Pericardium fibroblast (primary cell): Measurements from ENCODE around the genes ATP1A3, GSK3A, CXCL17 and CEACAM1.

DNA sequence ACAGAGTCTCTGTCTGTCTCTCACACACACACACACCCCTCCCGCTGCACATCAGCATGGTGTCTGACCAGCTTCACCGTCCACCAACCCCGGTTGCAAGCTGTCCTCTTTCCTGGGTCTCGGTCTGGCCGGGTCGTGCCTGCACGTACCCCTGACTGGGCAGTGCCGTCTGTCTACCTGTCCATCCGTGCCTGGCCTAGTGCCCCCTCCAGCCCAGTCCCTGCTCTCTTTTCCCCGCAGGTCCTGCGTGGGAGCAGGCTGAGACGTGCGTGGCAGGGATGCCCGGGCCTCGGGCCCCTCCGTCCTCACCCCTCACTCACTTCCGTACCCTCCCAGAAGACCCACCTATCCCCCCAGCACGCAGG, 16.0 kb downstream of the ERFL start:
- RAMPAGE, long total RNA: no peak

GRCh38 chr19:41993922-41994595, at the start of gene ATP1A3:
Gene ATP1A3 (minus strand): TSS chr19:41994230.
- RAMPAGE, long total RNA: no peak

DNA sequence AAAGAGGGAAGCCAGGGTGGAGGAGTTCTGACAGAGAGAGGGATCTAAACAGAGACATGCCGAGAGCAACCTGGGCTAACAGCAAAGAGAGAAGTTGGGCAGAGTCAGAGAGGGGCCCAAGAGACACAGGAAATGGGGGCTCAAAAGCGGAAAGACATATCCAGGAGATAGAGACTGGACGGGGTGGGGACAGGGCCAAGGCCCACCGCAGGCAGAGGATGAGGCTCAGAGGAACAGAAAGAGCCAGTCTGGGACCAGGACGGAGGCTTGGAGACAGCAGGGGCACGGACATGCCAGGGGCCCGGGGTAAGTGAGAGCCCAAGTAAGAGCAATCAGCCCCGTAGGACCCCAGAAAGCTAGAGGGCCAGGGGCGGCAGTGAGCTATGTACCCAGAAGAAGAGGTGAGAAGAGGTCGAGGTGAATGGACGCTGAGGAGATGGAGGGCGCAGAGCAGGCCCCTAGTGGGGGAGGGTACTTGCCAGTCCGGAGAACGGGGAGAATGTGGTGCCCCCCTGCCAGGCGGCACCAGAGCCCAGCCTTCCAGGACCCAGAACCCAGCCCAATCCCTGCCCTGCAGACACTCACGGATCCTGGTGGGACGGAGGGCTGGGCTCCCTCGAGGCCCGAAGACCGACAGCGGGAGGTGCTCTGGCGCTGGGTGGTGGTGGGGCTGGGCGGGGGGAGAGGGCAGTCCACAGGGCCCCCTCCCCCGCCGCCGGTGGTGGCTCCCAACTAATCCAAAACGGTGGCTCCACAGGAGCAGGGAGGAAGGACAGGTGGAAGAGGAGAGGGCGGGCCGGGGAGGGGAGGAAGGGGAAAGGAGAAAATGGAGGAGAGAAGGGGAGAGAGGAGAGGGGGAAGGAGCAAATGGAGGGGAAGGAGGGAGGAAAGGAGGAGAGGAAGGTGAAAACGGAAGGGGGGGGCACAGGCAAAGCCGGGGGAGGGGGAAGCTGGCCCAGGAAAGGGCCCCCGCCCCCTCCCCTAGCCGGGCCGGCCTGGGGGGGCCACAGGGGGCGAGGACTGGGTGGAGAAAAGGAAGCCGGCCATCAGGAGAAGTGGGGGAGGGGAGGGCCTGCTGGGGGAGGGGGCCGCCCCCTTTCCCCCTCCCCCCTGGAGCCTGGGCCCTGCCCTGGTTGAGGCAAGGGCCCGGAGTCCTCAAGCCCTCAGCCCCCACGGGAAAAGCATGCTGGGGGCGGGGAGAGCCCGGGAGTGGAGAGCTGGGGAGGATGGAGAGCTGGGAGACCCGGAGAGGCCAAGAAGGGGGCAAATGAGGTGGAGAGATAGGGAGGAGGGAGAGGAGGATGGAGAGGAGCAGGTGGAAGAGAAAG, 886 bp downstream of the GRIK5 start:
- RAMPAGE, long total RNA: no peak

DNA sequence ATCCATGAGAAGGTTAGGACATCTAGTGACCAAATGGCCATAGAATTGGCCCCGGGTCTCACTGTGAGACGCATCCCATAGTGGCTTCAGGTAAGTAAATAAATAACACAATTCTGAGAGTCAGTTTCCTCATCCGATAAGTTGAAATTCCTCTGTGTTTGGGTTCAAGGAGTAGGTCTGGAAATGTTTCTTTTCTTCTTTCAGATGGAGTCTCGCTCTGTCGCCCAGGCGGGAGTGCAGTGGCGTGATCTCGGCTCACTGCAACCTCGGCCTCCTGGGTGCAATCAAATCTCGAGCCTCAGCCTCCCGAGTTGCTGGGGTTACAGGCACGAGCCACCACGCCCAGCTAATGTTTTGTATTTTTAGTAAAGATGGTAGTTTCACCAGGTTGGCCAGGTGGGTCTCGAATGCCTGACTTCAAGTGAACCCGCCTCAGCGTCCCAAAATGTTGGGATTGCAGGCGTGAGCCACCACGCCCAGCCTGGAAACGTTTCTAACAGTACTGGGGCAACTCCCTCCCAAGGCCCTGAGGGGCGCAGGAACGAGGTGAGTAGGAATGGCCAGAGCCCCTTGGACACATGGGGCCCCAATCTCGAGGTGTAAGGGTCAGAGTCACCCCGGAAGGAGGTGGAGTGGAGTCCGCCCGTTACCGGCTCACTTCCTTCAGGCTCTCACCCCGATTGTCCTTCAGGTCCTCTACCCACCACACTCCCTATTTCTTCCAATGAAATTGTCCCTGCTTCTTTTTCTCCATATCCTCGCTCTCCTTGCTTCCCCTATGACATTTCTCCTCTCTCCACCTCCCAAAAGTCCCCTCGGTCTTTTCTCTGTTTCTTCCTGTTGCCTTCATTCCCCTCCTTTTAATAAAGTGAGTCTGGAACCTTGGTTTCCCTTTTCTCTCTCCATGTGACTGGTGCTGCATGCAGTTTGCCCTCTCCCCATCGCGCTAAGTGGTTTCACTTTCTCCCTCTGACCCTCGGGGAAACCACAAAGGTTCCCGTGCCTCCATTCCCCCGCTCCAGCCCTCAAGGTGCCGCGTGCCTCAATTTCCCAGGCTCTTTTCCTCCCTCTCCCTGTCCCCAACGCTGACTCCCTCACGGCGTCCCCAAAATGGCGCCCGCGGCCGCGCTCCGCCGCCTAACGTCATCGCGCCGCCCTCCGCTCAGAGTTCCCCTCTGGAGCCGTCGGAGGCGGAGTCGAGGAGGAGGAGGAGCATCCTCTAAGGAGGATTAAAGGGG, 846 bp upstream of the ZNF574 start:
- RAMPAGE, long total RNA: no peak

- RAMPAGE, long total RNA: no peak
Observed at GRCh38 chr19:42114410-42114953, 17.8 kb downstream of the POU2F2 start.

DNA sequence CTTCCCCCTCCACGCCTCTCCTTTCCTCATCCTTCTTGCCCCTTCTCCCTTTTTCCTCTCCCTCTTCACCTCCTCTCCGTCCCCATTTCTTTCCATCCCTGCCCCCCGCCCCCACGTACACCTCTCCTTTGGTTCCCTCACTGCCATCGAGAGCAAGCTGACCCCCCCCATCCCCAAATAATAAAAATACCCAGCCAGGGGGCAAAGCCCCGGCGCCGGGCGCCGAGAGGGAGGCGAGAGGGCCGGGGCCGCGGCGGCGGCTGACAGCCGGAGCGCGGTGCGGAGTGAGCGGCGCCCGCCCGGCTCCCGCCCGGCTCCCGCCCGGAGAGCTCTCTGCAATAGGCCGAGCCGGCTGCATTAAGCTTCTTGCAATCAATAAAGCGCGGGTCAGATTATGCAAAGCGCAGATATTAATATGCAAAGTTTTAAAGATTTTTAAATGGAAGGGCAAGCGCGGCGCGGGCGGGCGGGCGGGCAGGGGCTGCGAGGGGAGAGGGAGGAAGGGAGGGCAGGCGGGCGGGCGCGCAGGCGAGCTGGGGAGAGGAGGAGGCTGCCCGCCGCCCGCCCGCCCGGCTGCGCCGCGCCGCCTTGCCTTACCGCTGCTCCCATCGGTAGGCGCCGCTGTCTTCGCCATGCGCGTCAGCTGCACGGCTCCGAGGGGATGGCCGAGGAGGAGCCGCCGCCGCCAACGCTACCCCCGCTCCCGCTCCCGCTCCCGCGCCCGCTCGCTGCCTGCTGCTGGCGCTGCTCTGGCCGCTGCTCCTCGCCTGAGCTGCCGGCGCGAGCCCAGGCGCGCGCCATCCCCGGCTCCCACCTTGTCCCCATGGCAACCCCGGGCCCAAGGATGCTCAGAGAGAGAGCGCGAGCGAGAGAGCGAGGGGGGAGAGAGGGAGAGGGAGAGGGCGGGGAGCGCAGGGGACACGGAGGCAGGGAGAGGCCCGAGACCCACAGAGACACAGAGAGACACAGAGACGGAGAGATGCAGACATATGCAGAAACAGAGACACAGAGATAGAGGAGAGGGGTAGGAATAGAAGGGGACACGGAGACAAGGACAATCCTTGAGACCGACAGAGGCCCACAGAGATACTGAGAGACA, 40.6 kb downstream of the DEDD2 start:
- RAMPAGE, long total RNA: no peak

DNA sequence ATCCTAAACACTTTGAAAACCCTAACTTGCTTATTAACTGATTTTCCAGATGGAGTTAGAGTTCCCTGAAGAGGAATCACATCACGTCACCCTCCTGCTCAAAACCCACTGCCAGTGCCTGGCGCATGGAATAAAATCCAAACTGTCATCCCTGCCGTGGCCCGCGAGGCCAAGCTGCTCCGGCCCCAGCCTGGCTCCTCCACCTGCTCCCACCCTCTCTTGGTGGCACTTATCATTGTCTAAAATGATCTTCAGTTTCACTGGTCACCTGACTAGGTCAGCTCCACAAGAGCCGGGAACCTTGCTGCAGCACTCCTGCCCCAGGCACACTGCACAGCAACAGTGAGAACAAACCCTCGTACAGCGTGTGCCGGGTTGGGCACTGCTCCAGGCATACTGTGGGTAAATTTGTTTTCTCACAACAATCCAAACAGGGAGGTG, 9.0 kb downstream of the DEDD2 start:
- RAMPAGE, long total RNA: no peak

DNA sequence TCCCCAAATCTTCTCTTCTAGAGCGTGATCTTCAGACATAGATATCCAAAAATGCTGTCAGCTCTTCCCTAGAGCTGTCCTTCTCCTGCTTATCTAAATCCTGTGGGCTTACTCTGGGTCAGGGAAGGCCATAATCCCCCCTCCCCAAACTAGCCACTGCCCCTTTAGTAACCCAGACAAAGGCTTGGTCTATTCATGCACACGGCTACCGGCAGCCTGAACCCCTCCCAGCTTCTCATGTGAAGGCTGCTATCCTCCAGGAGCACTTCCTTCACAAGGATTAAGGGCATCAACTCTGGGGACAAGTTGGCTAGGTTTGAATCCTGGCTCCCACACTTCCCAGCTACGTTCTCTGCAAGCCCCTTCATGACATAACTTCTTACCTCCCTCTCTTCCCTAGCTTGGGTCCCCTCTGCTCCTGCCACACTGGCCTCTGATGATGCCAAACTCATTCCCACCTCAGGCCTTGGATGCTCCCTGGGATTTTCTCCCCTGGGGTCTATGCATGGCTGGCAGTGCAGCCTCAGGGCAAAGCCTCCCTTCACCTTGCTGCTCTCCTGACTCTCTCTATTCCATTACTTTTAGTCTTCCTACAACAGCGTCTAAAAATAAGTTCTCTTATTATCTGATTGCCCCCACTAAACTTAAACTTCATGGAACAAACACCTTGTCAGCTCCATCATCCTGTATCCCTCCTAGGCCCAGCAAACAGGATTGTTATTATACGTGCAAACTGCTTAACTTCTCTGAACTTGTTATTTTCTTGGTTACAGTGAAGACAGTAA, 1.7 kb downstream of the DEDD2 start:
- RAMPAGE, long total RNA: no peak

GRCh38 chr19:42216801-42217624, 464 bp downstream of the DEDD2 start:
- RAMPAGE, long total RNA: no peak

- RAMPAGE, long total RNA: no peak
Observed at GRCh38 chr19:42242479-42243404, at the start of gene GSK3A. Gene GSK3A (minus strand): TSS chr19:42242602.

DNA sequence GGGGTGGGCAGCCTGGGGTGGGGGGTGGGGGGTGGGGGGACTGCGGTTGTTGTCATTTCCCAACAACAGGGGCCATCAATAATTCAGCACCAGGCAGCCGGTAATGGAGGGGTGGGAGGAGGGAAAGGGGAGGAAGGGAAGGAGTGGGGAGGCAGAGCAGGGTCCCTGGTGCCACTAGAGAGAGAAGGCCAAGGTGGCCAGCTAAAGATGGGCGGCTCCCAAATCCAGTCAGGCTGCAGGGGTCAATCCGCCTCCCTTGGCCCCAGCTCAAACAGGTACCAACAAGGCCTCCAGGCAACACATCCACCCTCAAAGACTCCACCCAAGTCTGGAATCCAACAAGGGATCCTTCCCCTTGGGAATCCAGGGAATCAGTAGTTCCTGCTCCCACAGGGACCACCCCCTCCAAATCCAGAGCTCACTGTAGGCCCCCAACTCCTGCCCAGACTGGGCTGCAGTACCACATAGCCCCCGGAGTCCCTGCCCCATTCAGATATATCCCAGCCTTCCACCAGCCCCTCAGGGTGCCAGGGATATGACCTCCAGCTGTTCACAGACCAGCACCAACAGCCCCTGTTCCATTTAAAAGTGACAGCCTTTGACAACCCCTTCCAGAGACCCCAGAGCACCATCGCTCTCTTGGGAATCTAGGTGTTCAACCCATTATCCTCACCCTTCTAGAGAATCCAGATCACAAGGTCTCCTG, 3.3 kb downstream of the ERF start:
- RAMPAGE, long total RNA: no peak

DNA sequence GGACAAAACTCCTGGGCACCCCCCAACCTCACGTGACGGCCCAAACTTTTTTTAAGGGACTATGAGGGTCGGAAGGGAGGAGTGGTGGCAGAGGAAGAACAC, 2.0 kb downstream of the ERF start:
- RAMPAGE, long total RNA: no peak

GRCh38 chr19:42253207-42254239, 1.4 kb downstream of the ERF start:
- RAMPAGE, long total RNA: no peak

- RAMPAGE, long total RNA: no peak
Observed at GRCh38 chr19:42255718-42256665, 1.1 kb upstream of the ERF start.

DNA sequence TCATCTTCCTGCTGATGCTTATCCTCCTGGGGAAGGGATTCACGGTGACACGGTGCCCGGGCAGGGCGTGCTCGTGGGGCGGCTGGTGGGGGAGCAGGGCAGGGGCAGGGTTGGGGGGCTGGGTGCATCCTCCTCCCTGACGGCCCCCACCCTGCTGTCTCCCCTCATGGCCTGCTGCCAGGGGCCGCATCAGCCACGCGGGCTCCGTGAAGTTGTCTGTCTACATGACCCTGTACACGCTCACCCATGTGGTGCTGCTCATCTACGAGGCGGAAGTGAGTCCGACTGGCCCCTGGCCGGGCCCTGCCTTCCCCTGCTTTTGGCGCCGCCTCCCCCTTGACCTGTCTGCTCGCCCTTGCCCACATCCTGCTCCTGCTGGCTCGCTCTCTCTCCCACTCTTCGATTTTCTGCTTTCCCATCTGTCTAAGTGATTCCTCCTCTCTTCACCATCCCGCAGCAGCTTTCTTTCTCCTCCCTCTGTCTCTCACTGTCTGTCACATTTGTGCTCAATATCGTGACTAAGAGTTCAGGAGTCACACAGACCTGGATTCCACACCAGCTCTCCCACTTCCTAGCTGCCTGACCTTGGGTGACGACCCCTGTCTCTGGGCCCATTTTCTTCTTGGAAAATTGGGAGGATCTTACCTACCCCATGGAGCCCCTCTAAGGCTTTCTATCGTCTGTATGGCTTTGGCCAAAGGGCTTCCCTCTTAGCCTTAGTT, 3.7 kb downstream of the TMEM145 start:
- RAMPAGE, long total RNA: no peak

GRCh38 chr19:42369866-42370652, 20.0 kb downstream of the CNFN start:
- RAMPAGE, long total RNA: no peak

DNA sequence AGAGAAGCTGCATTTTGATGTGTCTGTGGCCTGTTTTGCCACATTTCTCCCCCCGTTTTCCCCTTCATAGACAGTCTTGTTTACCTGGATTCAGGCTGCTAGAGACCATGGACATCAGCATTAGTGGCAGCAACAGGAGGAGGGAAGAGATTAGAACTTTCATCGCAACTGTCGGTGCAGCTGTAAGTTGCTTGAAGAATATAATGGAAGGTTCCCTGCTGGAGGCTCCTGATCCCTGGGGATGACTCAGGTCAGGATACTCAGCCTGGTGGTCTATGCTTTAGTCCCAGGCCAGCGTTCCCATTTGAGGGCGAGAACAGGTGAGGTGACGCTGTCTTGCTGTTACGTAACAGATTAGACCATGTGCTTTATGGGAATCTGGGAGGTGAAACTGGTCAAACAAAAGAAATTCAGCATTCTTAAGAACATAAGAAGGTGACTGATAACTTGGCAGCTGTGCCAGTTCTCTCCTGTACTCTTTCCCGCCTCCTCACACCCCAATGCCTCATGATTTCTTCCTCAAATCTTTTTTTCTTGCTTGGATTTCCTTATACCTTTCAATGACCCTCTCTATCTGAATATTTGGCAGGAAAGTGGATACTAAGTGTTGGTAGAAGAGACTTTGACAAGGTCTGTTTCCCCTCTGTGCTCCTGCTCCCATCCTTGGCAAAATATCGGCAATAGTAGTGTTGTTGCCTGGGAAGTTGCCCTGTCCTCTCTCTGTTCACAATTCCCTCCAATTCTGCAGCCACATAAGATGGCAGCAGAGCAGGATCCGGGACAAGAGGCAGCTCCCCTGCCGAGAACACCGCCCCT, at the start of gene CXCL17:
Gene CXCL17, minus strand, starts transcription at position 277 of the 816 bp plus-strand sequence.
- RAMPAGE, long total RNA: no peak

DNA sequence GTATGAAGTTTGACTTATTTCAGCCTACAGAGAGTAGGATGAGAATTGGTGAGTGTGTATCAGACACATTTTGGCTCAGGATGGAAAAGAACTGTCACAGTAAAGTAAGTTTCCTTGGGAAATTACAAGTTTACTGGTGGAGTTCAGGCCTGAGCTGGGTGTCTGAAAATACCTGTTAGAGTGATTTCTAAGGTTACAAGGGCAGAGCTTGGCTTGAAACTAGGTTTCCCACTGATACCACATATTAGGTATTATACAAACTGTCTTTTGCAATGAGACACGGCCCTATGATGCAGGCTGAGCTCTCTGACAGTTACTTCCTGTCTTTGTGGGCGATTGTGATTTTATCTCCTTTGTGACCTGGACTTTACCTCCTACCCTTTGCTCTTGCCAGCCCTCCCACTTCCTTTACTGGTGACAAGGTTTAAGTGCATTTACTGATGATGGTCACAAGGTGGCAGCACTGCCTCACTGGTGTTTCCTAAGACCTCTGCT, 7.5 kb upstream of the CXCL17 start:
- RAMPAGE, long total RNA: no peak

GRCh38 chr19:42471562-42472436, 29.1 kb upstream of the CXCL17 start:
- RAMPAGE, long total RNA: no peak

DNA sequence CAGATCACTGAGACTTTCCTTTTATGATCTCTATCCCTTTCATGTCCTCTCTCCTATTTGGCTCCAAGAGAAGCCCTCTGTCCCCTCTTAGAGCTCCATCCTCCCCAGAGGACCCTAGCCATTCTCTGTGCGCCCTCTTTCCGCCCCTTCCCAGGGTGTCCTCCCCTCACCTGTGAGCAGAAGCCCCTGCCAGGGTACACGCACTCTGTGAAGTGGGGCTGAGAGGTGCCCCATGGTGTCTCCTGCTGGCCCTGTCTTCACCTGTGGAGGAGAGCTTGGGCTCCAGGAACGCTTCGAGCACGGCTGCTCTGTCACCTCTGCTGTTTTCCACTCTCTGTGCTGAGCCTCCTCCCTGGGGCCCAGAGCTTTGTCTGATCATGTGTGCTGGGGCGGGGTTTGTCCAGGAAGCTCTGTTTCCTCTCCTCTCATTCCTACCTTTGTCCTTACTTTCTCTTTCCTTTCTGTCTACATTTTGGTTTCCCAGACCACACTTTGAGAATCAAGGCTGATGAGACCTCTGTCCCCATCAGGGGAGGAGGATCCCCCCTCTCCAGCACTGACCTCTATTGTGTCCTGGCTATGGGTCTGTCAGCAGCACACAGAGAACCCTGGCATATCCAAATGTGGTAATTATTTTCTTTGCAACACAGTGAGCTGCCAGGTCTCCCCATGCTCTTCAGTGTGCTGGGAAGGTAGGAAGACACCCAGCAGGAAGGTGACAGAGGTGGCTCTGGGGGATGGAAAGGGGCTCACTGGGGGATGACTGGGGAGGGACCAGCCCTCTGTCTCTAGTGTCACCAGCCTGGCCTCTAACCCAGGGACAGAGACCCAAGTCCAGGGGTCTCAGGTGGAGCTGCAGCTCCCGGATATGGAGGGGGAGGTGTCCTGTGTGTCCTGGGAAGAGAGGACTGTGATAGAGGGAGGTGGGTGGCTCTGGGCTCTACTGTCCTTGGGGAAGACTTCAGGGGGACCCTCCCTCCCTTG, at the start of gene CEACAM1:
Gene CEACAM1, minus strand, starts transcription at position 341 of the 984 bp plus-strand sequence.
- RAMPAGE, long total RNA: no peak